Lower leg skin (tissue), 2 donors: ENCODE measurements around the gene OR11H4.

DNA sequence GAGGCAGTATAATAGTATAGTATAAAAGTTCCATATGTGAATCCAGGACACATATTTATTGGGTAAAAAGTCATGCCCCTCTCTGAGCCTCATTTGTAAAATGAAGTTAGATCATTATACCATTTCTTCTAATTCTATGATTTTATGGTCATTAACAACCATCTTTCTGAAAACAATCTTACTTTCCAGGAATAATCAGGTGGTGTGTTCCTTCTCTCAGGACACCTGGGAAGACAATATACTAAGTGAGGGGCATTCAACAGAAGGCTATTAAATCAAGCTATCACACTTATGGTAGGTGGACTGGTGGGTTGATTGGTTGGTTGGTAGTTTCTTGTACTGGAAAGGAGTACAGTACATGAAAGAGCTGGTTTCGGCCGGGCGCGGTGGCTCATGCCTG, at the start of gene OR11H4:
OR11H4 (plus strand) TSS at position 249 of the 400 bp plus-strand sequence.
- PRO-cap = no peak
- RAMPAGE, long total RNA, 2 experiments = no peak in any of the 2 experiments

- PRO-cap = no peak
- RAMPAGE, long total RNA, 2 experiments = no peak in any of the 2 experiments
These were observed 6.8 kb downstream of the CCNB1IP1 start for GRCh38 chr14:20326239-20326751.

DNA sequence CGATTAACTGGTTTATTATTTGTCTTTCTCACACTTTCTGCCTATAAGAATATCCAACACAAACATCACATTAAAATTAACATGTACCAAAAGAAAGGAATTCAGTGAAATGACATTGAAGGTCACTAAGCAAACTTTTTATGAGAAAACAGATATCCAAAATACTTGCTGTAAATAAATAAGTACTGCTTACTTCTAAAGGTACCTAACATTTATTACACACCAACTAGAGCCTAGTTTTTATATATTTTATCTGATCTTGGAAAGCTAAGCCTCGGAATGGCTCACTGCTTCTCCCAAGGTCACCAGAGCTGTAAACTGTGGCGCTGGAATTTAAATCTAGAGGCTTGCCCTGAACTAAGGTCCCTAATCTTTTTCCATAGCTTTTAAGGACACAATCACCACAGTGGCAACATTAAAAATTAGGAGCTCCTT, 793 bp downstream of the CCNB1IP1 start:
- PRO-cap = no peak
- RAMPAGE, long total RNA, 2 experiments = no peak in any of the 2 experiments

GRCh38 chr14:20469940-20471044, 1.1 kb downstream of the PNP start:
- PRO-cap = bidirectional peak, plus-strand start at chr14:20470057, minus-strand start at chr14:20470044
- RAMPAGE, long total RNA, 2 experiments = no peak in any of the 2 experiments

GRCh38 chr14:20610052-20610377, 18.8 kb upstream of the RNASE12 start:
- PRO-cap = no peak
- RAMPAGE, long total RNA, 2 experiments = no peak in any of the 2 experiments

DNA sequence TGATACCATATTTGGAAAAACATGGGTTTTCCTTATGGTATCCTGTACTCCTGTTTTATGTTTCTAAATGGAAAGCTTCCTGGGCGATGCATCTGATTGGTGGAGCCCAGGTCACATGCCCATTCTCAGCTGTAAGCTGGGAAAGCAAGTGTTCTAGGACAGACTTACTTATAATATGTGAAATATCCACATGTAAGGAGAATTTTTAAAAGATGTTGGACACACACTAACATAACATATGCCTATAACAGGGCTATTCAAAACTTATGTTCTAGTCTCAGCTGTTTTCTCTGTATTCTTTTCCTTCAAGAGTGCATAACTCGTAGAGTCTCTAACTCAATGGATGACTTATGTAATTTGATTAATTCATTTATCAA, 4.3 kb upstream of the RNASE4 start:
- PRO-cap = no peak
- RAMPAGE, long total RNA, 2 experiments = no peak in any of the 2 experiments

- PRO-cap = no peak
- RAMPAGE, long total RNA, 2 experiments = no peak in any of the 2 experiments
These were observed 937 bp downstream of the RNASE6 start for GRCh38 chr14:20781602-20782808.

GRCh38 chr14:20970588-20971298, 15.5 kb downstream of the RNASE2 start:
- PRO-cap = no peak
- RAMPAGE, long total RNA, 2 experiments = no peak in any of the 2 experiments

GRCh38 chr14:20999447-21000066, 464 bp downstream of the SLC39A2 start:
- PRO-cap = no peak
- RAMPAGE, long total RNA, 2 experiments = no peak in any of the 2 experiments

DNA sequence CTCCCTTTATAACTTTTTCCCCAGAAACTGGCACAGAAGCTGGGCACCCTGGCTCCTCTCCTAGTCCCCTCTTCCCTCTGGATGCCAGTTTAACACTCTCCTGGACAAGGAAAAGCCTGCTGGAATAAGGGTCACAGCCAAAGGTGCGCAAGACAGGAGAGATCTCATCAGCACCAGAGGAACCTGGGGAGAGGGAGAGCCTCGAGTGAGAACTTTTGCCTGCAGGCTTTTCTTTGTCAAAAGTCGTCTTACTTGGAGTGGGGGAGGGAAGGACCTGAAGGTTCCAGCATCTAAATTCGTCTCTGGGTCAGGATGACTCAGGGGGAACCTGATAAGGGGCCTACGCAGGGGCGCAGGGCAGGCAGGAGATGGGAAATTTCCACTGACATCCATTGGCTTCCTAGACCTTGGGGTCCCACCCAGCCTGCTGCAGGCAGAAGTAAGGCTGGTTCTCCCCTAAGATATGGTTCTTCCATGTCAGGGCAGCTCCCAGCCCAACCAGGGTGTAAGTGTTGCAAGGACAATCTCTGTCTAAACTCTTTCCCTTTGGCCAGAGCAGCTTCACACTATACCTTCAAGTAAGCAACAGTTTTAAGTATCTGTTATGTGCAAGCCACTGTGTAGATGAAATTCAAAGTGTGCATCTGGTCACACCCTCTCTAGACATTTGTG, 2.0 kb upstream of the NDRG2 start:
- PRO-cap = no peak
- RAMPAGE, long total RNA, 2 experiments = no peak in any of the 2 experiments

GRCh38 chr14:21034011-21034419, 592 bp downstream of the RNASE13 start:
- PRO-cap = no peak
- RAMPAGE, long total RNA, 2 experiments = no peak in any of the 2 experiments

- PRO-cap = no peak
- RAMPAGE, long total RNA, 2 experiments = no peak in any of the 2 experiments
These were observed 4.6 kb downstream of the RNASE8 start for GRCh38 chr14:21062117-21062634.

GRCh38 chr14:21076494-21076914, 6.4 kb downstream of the ARHGEF40 start:
- PRO-cap = no peak
- RAMPAGE, long total RNA, 2 experiments = no peak in any of the 2 experiments

DNA sequence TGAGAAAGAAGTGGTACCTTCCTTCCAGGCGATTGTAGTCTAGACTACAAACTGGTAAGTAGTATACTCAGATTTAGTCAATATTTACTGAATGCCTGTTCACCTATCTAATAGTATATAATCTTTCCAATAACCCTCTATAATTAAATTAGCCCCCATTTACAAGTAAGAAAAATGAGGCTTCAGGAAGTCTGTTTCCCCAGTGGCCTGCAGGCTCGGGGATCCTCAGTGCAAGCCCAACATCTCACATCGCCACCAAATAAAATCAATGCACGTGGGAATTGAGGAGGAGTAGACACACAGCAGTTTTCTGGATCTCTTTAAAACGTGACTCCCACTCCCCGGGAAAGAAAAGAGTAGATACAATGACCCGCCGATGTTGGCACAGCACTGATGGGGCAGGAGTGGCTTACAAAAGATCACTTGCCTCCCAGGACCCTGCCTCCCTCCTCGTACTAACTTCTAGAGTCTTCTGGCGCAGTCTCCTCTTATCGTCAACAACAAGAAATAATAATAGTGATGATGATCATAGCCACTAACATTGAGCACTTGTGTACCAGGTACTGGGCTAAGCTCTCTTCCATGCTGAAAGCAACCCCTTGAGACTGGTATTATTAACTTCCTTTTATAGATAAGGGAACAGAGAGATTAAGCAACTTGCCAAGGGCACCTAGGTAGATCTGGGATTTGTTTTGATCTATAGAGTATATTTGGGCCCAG, 850 bp upstream of the ZNF219 start:
- PRO-cap = no peak
- RAMPAGE, long total RNA, 2 experiments = no peak in any of the 2 experiments

DNA sequence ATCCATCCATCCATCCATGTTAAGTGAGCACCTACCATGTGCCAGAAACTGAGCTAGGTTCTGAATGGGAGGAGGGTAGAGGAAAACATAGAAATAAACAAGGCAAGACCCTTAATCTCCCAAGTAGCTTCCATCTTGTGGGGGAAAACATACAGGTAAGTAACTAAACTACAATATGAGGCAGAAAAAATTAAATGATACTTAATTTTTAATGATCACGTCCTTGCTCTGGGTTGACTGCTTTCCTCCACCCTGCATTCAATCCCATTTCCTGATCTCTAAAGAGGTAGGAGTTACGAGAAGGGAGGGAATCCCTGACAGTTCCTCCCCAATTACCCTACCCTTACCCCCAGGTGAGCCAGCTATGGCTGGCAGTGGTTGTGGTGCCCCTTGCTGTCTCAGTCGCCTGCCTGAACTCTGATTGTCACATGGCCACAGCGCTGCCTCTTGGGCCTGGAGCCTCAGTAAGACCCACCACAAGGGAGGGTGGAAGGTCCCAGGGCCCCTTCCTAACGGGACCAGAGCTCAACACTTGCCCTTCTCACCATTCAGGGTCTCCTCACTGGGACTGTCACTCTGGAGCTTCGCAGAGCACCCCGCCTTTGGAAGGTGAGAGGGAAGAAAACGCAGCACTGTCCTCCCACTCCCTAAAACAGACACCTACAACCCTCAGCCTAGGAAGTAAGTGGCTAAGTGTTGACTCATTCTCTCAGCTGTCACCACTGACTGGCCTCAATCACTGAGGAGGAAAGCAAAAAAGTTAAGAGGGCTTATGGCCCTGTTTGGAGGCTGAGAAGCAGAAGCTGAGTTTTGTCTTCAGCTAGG, 858 bp downstream of the TMEM253 start:
- PRO-cap = unidirectional peak, minus-strand start at position 658 of the sequence
- RAMPAGE, long total RNA, 2 experiments = no peak in any of the 2 experiments

GRCh38 chr14:21210768-21212000, 55.3 kb upstream of the OR5AU1 start:
- PRO-cap = no peak
- RAMPAGE, long total RNA, 2 experiments = no peak in any of the 2 experiments

- PRO-cap = no peak
- RAMPAGE, long total RNA, 2 experiments = no peak in any of the 2 experiments
These were observed 27.7 kb downstream of the HNRNPC start for GRCh38 chr14:21241429-21241987.

GRCh38 chr14:21402329-21402584, 18.4 kb upstream of the SUPT16H start:
- PRO-cap = no peak
- RAMPAGE, long total RNA, 2 experiments = no peak in any of the 2 experiments

DNA sequence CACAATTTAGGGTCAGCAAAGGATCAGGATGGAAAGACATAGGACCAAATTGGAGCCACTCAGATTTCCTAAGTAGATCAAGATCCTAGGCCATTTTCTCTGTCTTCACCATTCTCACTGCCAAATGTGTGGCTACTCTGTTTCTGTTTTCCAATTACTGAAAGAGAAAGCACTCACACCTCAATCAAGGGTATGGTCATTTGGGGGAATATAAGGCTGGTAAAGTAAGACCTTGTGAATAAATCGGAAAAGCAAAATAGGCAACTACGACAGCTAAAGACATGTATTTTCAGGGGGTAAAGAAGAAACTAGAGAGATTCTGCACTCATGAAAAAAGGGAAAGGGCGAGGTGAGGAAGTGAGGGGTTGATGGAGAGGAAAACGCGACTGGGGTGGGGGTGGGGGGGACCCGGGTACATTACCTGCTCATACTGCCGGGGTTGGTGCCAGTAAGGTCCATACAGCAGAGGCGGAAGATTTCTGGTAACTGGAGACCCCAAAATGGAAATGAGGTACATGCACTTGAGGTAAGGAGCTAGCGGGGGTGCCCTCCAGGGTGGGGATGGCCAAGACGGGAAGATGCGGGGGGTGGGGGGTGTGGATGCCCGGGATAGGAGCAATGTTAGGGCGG, 19.3 kb downstream of the CHD8 start:
- PRO-cap = no peak
- RAMPAGE, long total RNA, 2 experiments = no peak in any of the 2 experiments

DNA sequence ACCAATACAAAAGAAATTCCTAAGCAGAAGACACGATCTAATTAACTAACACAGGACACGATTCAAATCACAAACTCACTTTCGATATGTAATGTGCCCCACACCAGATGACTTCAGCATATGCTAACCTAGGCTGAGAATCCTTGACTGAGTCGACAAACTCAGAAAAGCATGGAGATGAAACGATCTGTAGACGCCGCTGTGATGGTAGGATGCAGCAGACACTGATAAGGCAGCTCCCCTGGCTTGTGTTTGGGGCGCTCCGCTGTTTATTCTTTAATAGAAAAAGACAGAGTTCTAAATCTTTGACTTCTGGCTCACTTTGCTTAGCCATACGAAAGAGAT, 1.1 kb downstream of the CHD8 start:
- PRO-cap = no peak
- RAMPAGE, long total RNA, 2 experiments = no peak in any of the 2 experiments